PC-3 (cell line): Measurements from ENCODE around the genes ASTN1, SEC16B and TOR3A.

GRCh38 chr1:176767736-176768182 lies 304.8 kb downstream of the PAPPA2 start:
- RAMPAGE, long total RNA = no peak

DNA sequence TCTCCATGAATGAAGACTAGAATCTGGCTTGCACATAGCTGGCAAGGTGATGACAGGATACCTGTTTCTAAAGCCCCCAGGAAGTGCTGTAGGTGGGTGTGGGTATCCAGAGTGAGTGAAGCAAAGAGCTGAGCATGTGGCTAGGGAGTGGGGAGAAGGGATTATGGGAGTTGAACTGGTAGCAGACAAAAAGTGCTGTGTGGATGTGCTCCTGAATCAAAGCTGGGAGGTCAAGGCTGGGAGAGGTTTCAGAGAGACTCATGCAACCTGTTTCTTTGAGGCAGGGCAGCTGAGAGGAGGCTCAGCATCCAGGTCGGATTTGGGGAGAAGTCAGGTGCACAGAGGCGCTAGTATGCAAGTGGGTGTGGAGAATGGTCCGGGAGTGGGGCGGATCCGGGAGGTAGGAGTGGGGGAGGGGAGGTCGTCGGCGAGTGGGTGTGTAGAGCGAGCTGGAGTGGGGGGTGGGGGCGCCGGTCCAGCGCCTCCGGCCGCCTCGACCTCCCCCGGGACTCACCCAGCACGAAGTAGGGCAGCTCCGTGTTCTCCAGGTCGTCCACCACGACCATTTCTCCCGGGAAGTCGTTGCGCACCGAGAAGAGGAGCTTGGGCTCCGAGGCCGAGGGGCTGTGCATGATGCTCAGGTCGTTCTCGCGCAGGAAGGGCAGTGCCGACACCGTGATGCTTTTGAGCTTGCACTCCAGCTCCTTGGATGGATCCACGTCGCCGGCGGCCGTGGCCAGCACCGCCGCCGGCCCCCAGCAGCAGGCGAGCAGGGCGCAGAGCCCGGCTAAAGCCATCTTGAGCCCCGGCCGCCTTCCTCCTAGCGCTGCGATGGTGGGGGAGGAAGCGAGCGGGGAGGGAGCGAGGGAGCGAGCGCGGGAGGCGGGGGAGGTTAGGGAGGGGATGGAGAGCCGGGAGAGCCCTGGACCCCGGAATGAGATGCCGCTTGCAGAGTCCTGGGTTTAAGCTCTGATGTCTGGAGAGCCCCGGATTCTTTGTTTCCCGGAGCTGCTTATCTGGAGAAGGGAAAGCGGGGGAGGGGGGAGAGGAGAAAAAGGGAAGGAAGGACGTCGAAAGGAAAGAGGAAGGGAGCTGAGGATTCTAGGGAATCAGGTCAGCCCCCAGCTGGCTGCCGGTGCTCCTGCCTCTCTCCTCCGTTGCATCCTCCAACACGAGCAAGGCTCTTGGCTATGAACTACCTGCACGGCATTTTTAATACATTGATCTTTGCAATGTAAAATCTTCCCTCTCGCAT lies at the start of gene ASTN1:
ASTN1 (minus strand) TSS at position 833 of the 1,255 bp plus-strand sequence.
- RAMPAGE, long total RNA = no peak

GRCh38 chr1:177969697-177970485 lies at the start of gene SEC16B:
Gene SEC16B (minus strand): TSS chr1:177970058.
- RAMPAGE, long total RNA = no peak

DNA sequence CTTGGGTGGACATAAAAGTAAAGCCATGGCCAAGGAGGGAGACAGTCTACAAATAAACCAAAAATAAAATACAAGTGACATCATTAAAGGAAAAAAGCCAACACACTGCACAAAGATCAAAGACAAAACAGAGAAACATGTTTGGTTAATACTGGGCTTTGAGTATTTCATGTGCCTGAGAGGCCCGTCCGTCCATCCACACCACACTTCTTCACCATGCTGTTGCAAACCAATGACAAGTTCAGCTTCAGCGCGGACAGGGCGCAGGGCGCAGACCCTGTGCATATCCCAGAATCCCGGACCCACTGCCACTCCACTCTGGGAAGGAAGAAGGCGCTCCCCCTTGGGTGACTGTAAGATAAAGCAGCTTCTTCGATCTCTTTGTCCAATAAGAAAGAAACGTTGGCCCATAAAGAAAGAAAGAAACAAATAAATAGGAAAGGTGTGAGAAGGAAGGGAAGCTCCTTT lies 836 bp upstream of the RASAL2 start:
- RAMPAGE, long total RNA = no peak

DNA sequence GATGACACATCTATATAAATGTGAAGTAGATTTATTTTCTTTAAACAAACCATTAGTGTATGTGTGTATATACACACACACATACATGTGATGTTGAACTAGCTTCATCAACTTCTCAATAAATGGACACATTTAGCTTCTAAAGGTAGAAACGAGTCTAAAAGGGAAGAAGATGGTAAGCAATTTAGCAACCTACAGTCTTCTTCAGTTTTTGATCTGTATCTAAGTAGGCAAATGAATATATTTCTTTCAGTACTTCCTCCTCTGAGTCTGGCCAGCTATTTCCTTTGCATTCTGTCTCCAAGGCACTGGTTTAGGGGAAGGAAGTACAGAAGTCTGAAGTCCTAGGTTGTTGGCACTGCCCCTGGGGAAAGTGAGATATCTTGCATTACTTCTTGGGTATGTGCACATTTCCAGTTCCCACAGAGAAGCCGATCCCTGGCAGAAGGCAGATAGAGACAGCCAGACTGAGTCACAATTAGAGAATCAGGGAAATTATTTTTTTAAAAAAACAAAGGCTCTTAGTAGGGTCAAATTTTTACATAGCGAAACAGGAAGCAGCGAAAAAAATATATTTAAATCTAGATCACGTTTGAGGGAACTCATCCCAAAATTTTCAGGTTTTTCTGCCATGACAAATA lies 98.7 kb downstream of the RASAL2 start:
- RAMPAGE, long total RNA = no peak

GRCh38 chr1:178275649-178275848 lies 181.6 kb downstream of the RASAL2 start:
- RAMPAGE, long total RNA = no peak

DNA sequence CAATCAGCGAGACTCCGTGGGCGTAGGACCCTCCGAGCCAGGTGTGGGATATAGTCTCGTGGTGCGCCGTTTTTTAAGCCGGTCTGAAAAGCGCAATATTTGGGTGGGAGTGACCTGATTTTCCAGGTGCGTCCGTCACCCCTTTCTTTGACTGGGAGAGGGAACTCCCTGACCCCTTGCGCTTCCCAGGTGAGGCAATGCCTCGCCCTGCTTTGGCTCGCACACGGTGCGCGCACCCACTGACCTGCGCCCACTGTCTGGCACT lies 176.4 kb downstream of the CLEC20A start:
- RAMPAGE, long total RNA = no peak

GRCh38 chr1:178339838-178340170 lies 157.0 kb downstream of the CLEC20A start:
- RAMPAGE, long total RNA = no peak

DNA sequence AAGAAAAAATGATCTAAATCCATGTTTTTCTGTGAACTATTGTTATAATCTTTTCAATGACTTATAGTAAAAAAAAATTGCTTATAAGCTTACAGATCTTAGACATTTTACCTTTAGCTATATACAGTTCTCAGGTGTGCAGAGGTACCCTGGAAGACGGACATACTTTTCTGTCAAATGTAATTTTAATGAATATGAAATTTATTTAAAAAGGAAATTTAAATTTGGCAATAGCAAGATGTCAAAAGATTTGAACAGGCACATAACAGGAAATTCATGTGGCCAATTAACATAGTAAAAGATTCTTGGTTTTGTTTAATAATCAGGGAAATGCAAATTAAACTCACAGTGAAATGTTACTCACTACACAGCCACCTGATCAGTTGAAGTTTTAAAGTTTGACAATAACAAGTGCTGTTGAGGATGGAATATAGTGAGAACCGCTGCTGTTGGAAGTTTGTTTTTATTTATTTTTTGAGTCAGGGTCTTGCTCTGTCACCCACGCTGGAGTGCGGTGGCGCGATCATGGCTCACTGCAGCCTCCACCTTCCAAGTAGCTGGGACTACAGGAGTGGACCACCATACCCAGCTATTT lies 63.9 kb downstream of the TEX35 start:
- RAMPAGE, long total RNA = no peak

- RAMPAGE, long total RNA = no peak
These were observed 96.0 kb downstream of the TEX35 start for GRCh38 chr1:178608835-178609388.

DNA sequence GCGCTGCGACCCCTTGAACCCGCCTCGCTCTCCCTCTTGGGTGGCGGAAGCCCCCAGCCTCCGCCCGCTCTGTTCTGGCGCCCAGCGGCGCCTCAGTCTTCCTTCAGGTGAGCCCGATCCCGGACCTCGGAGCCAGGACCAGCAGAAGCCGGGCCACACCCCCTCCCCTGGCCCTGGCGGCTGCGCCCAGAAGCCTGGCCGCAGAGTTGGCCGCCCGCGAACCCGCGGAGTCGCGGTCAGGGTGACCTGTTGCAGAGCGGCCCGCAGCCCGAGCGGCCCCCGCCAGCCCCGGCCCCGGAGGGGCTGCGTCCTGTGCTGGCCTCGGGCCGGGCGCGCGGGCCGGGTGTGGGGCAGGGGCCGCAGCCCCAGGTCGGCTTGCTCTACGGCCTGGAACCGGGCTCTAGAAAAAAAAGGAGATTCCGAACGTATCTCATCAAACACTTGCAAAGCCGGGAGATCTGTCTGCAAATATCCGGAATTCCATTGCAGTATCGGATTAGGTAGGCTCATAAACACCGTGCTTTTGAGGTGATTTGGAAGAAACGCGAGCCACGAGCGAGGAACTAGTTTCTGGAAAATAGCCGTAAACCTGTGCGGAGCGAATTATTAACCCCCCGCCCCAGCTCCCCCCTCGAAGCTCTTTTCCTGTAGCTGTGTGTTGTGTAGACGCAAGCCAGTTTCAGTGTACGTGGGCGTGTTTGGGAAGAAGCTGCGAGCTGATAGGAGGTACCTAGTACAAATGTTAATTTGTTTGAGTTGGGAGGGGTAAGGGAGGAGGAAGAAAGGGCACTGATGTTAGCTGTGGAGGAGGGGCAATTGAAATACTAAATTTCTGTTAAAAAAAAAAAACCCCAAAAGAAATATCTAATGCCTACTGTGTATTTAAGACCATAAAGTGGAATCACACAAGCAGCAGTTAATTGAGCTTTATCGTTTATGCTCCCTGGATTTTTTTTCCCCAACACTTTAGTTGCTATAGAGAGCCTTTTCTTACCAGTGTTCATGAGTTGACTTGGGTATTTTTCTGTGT lies 977 bp downstream of the RALGPS2 start:
- RAMPAGE, long total RNA = no peak

GRCh38 chr1:178869017-178869774 lies 1.7 kb downstream of the ANGPTL1 start:
- RAMPAGE, long total RNA = no peak

- RAMPAGE, long total RNA = no peak
These were observed 62.1 kb upstream of the ANGPTL1 start for GRCh38 chr1:178932985-178933294.

DNA sequence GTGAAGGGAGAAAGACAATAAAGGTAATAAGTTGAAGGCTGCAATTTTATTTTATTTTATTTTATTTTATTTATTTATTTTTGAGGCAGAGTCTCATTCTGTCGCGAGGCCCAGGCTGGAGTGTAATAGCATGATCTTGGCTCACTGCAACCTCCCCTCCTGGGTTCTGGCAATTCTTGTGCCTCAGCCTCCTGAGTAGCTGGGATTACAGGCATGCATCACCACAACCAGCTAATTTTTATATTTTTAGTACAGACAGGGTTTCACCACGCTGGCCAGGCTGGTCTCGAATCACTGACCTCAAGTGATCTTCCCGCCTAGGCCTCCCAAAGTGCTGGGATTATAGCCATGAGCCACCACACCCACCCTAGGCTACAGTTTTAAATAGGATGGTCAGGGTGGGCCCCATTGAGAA lies 62.9 kb upstream of the FAM20B start:
- RAMPAGE, long total RNA = no peak

DNA sequence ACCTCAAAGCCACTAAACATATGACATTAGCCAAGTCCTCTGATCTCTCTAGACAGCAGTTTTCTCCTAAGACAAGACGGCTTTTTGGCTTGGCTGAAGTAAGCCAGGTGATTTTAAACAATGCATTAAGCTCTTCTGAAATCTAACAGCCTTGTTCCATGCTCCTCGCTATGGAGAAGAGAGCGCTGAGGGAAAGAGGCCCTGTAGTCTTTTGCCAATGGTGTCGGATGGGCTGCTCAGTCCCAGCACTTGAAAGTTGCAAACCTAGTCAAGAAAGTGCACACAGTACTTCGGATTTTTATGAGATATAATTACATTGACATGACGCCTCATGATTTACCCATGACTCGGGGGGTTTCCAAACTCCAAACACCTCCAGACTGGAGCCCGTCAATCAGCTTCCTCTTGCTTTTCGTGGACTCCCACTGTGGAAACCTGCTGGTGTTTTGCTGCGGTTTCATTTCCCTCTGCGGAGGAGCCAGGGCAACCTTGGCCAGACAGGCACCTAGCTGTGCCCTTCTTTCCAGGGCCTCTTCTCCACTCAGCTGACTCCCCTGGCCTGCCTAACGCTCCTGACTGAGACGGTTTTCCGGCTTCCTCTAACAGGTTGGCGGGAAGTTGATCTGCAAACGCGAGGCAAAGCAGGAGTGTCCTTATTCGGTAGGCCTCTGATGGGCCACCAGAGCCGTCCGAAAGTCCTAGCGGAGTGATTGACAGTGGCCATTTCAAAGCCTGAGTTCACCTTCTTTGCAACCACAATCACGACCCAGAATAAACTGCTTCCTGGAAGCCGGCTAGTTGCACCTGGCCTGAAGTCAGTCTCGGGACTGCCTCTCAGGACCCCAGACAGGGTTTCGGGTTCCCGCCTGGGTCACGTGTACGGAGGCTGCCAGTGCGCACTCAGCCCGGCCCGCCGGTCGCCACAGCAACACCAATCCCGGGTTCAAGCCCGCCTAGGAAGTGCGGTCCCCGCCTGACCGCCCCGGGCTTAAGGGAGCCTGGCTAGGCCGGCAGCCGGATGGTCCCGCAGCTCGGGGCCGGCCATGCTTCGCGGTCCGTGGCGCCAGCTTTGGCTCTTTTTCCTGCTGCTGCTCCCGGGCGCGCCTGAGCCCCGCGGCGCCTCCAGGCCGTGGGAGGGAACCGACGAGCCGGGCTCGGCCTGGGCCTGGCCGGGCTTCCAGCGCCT lies at the start of gene TOR3A:
TOR3A (plus strand) TSS at position 985 of the 1,186 bp plus-strand sequence.
- RAMPAGE, long total RNA = no peak

DNA sequence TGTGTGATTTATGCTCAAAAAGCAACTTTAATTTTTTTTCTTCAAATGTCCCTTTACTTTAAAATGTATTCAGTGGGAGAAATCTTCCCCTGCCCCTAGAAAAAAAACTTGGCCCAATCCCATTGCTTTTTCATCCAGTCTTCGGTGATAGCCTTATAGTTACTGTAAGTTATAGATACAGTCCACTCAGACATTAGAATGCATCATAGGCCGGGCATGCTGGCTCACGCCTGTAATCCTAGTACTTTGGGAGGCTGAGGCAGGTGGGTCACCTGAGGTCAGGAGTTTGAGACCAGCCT lies 61.9 kb downstream of the FAM163A start:
- RAMPAGE, long total RNA = no peak

DNA sequence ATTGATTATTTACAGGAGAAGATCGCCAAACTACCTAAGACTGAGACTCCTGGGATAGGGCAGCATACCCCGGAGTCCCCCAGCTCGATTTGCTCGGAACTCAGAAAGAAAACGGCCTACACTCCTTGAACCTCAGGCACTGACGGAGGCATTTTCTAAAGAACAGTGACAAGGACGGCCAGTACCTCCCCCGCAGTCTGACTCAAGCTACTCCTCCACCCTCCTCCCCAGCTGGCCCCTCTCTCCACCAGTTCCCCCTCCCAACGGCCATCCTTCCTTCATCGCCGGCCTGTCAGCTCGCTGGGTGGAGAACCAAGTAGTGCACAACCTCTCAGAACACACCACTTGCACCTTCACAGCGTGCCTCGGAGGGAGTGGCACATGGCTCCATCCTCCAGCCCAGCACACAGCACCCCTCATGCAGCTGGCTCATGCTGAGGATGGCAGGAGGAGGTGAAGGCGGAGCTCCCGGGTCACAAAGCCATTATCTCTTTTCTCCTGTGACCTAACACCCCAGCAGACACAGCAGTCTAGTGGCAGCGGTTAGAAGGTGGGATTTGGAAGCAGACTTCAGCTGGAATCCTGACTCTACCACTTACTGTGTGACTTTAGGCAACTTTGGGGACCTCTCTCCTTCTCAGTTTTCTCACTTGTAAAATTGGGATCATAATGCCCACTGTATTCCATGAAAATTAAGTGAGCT lies 58.8 kb downstream of the TOR1AIP2 start:
- RAMPAGE, long total RNA = no peak

DNA sequence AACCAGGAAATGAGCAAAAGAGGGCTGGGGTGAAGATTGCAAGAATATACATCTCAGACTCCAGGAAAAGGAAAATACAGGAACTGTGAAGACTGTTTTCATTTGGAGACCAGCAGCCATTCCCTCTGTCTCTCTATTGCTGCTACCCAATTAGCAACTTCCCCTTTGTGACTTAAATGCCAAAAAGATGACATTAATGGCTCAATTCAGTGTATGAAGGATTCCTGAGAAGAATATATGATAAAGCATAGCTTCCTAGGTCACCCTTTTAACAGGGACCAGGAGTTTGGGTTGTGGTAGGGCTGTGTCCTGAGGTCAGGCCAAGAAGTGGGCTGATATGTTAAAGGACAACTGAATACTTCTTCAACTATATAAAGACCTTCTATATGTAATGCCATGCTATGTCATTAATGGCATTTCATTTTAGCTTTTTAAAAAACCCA lies 31.5 kb upstream of the CEP350 start:
- RAMPAGE, long total RNA = no peak

- RAMPAGE, long total RNA = no peak
These were observed 2.3 kb upstream of the CEP350 start for GRCh38 chr1:179952185-179952760.

GRCh38 chr1:179971956-179972617 lies 17.5 kb downstream of the CEP350 start:
- RAMPAGE, long total RNA = no peak